Neuron (in vitro differentiated cells): ENCODE data around the gene MRAP2.

DNA sequence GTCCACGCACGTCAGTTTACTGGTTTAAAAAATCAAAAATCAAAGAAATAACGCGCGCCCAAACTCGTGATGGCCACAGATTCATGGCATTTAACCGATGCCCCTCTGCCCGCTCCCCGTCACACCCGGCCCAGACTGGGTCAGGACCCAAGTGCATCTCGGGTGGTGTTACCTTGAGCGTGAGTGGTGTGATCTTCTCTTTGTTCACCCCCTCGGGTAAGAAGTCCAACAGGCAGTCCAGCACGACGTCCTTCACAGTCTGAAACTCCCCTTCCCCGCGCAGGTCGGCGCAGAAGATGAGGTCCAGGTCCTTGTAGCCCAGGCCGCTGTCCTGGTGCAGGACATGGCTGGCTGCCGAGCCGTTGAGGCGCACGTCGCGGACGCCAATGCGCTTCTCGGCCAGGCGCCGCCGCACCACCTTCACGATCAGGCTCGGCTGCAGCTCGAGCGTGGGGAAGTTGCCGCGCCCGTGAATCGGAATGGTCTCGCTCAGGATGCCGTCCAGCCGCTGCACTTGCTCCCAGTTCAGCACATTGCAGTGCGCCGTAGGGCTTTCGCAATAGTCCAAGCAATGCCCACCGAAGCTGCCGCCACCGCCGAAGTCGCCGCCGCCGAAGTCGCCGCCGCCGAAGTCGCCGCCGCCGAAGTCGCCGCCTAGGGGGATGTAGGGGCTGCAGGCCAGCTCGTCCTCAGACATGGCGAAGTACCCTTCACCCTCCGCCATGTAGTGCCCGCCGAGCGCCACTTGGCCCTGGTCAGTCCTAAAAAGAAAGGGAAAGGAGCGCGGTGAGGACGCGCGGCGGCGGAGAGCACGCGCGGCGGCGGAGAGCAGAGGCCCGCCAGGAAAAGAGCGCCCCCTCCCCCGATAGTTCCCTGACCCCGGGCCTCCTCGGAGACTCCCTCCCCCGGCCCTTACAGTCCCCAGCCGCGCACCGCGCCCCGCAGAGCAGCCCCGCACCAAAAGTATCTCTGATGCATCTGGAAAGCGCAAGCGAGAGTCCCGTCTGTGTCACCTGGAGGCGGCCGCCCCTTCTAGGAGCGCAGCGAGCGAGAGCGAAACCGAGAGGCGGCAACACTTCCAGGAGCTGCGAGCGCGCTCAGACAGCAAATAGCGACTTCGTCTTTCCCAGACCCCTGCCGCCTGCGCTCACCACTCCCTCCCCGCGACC, 679 bp downstream of the TENT5A start:
- PRO-cap = bidirectional peak, plus-strand start at position 386 of the sequence, minus-strand start at position 388 of the sequence

- PRO-cap = no peak
These were observed 36.2 kb upstream of the TENT5A start for GRCh38 chr6:81788679-81788997.

DNA sequence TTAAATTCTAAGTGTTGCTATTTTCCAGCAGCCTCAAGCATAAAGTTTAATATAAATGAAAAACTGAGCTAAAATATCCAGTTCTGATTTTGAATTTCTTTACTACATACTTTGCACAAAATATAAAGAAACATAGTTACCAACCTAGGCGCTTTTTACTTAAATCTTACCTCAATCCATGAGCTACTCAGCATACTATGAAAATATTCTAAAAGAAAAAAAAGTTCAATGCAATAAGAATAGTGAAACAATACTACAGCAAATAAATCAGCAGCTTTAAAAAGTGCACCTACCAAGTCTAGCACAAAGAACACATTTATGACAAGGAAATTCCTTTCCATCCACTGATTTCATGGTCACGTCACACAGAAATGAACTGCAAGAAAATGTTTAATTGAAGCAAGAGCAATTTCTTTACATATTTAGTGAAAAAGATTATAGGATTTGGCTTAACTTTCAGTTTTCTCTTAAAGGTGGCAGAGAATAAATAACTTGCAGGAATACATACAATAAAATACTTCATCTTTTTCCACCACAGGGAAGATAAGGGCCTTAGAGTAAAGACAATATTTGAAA, 36.3 kb downstream of the IBTK start:
- PRO-cap = no peak

DNA sequence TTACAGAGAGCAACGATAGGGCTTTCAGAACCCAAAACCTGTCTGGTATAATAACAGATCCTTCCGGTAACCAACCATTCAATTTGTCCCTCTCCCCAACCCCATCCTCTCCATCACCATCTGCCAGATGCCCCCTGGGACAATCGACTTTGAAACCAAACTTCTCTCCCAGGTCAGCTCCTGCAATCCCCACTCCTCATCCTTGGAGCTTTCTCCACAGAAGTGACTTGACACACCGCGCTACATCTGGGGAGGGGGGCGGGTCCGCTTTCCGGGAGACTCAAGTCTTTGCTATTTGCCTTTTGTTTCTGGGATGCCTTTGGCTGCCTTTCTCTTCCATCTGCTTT, 852 bp upstream of the TPBG start:
- PRO-cap = no peak

DNA sequence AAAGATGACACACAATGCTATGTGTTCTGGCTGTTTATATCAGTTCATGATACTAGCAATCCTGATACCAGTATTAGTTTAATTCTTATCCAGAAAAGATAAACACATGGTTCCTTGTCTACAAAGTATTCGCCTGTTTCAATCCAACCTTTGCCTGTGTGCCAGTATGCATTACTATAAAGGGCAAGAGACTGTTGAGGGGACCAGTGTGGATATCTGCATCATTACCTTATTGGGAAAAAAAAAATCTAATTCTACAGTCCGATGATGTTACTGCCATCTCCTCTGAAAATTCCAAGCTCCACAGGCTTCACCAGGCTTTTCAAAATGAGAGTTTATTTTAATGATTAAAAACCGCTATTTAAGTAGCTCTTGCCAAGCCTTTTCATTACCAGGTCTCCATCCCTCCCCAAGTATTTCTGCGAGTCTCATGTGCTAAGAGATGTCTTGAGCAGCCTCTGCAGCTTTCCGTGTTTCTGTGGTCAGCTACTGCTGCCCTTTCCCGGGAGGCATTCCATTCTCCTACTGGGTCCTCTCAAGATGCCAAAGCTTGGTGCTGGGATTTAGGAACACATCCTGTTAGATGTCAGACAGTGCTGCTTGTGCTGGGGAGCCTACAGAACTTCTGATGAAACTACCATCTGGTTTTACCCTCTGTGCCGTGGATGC, 4.1 kb downstream of the RWDD2A start:
- PRO-cap = no peak

DNA sequence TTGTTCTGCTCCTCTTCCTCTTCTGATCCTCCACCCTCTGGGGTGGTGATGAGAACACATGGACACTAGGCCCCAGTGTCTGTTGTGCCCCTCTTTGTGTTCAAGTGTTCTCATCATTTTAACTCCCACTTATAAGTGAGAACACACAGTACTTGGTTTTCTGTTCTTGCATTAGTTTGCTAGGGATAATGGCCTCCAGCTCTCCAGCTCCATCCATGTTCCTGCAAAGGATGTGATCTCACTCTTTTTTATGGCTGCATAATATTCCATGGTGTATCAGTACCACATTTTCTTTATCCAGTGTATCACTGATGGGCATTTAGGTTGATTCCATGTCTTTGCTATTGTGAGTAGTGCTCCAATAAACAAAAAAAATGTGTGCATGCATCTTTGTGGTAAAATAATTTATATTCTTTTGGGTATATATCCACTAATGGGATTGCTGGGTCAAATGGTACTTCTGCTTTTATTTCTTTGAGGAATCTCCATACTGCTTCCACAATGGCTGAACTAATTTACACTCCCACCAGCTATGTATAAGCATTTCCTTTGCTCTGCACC, 67.5 kb downstream of the RWDD2A start:
- PRO-cap = no peak

- PRO-cap = no peak
These were observed 33.1 kb upstream of the ME1 start for GRCh38 chr6:83463869-83464362.

DNA sequence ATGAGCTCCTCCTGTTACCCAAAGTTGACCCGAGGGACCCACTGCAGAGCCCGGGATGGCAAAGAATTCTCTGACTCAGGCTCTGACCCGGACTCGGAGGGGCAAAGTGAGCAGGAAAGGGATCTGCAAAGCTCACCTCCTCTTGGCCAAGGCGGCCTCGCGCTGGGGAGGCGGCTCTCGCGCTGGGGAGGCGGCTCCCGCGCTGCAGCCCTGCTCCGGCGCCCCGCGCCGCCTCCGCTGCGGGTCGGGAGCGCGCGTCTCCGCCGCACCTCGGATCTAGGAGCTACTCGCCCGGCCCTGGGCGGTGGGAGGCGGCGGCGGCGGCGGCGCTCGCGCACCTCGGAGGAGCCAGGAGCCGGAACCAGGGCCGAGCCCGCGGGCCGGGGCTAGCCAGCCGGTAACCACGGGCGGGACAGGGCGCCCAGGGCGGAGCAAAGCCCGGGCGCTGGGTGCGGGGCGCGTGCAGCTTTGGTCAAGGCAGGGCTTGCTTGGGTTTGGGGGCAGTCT, at the start of gene MRAP2:
Gene MRAP2 (plus strand): TSS at position 286 of the 507 bp plus-strand sequence.
- PRO-cap = bidirectional peak, plus-strand start at position 286 of the sequence, minus-strand start at position 363 of the sequence

GRCh38 chr6:84051924-84052971, 18.7 kb downstream of the MRAP2 start:
- PRO-cap = bidirectional peak, plus-strand start at chr6:84052325, minus-strand start at chr6:84052300; bidirectional peak, plus-strand start at chr6:84052755, minus-strand start at chr6:84052697

- PRO-cap = no peak
These were observed 88.2 kb downstream of the CEP162 start for GRCh38 chr6:84139237-84139743.

DNA sequence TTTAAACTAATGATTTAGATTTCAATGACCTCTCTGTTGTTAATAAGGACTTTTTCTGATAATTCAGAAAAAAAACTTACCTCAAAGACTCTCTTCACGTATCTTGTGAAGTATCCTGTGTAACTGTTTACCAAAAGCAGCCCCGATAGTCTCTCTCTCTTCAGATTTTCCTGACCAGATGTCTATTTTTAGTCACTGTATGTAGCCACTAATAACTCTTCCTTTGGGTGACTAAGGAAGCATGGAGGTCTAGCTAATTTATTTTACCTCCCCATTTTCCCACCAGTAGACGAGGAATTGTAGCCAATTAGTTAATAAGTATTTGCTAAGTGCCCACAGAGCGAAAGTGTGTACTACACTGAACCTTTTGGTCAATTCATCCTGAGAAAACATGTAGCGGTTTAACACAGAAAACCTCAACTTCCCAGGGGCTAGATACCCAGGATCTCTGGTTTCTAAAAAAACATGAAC, 180.7 kb downstream of the TBX18 start:
- PRO-cap = no peak

DNA sequence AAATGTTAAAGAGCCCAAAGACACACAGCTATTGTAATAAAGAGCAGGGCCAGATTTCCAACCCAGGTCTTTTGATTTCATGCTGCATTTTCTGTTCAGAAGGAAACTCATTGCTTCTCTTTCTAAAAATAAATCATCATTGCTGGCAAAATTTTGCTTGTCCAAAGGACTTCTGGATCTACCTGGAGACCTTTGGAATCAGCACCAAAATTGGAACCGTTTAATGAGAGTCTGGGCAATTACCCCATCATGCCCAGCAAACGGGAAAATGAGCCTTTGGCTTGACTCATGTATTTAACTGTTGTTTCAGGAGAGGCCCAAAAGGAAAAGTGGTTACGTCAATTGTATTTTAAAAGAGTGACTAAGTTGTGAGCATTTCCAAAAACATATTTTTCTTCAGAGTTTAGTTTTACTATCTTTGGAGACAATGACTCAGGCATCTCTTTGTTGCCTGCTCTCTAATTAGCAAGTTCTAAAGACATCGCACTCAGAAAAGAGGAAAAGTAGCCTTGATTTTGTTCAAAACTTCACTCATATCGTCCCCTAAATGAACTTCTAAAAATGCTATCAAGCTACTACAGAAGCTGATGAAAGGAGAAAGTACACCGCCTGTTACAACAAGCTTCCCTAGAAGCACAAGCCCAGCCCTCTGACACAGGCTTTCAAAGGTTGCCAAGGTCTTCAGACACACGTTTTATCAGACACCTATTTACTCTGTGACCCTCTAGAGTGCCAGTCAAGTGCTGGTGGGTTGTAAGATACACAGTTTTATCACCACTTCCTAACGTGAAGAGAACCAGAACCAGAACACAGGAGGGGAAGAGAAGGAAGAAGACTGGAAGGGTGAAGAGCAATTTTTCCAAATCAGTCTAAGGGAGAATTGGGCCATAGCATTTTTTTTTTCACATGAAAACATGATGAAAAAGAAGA, 146.2 kb downstream of the TBX18 start:
- PRO-cap = no peak

DNA sequence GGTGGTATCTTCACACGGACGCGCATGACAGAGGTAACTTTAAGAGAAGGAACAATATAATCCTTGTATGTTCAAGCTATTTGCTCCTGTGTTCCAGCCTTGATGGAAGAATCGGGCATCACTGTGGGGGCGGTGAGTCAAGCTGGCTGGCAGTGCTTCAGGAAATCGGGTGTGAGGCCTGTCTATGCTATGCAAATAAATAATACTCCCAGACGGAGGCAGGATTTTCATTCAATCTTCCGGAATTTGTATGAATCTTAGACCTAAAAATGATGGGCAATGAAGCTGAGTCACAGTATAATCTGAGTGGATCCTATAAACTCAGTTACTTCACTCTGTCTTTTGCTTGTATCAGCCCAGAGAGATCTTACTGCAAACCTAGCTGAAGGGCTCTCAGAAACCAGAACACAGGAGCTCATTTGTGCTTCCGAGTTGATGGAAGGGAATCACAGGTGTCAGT, 45.2 kb upstream of the NT5E start:
- PRO-cap = no peak

DNA sequence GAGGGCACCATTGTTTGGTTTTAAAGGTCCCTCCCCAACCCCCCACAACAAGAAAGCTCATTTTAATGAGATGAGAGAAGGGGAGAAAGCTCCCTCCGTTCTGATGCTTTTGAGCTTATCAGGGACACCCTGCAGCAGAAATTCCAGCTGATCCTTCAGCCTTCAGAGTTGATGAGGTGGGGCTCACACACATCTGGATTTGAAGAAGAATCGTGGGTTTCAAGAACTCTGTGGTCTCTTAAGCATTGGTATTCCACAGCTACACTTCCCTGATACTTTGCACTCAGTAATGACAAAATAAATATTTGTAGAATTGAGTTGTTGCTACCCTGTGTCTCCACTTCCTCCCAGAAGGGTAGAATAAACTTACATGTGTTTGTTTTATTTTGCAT, 2.0 kb downstream of the NT5E start:
- PRO-cap = no peak

DNA sequence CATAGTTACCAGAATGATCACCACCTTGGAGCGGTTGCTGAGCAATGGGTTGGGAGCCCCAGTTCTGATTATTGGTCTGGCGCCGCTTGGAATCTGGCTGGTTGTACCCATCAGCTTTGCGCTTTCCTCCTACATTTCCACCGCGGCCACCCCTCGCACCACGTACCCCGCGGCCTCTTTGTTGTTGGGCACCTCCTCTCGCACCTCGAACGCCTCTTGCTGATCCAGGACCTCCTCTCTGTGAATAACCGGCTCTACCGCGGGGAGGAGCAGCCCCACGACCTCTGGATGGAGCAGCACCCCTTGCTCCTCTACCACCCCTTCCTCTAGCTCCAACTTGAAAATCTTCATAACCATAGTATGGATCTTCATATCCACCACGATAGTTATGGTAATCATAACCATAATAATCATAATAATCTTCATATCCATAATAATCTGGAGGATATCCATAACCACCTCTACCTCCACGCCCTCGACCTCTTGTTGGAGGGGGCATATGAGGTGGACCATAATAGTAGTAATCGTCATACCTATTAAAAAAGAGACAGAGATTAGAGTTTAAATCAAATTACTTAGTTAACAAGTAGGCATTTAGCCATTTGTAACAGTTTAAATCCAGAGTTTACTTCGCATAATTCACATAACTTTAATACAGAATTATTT, 21.3 kb upstream of the SNX14 start:
- PRO-cap = no peak

DNA sequence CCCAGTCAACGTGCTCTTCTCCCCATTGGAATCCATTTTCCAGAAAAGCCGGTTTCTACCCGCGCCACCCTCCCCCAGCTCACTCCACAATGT, 178 bp downstream of the SYNCRIP start:
- PRO-cap = no peak

GRCh38 chr6:85677710-85678812, 35.4 kb upstream of the SYNCRIP start:
- PRO-cap = bidirectional peak, plus-strand start at chr6:85678148, minus-strand start at chr6:85677867; unidirectional peak, minus-strand start at chr6:85678390; bidirectional peak, plus-strand start at chr6:85679016, minus-strand start at chr6:85678733

GRCh38 chr6:86057805-86058184, 415.1 kb upstream of the SYNCRIP start:
- PRO-cap = no peak

- PRO-cap = no peak
These were observed 40.1 kb upstream of the HTR1E start for GRCh38 chr6:86897253-86897523.

DNA sequence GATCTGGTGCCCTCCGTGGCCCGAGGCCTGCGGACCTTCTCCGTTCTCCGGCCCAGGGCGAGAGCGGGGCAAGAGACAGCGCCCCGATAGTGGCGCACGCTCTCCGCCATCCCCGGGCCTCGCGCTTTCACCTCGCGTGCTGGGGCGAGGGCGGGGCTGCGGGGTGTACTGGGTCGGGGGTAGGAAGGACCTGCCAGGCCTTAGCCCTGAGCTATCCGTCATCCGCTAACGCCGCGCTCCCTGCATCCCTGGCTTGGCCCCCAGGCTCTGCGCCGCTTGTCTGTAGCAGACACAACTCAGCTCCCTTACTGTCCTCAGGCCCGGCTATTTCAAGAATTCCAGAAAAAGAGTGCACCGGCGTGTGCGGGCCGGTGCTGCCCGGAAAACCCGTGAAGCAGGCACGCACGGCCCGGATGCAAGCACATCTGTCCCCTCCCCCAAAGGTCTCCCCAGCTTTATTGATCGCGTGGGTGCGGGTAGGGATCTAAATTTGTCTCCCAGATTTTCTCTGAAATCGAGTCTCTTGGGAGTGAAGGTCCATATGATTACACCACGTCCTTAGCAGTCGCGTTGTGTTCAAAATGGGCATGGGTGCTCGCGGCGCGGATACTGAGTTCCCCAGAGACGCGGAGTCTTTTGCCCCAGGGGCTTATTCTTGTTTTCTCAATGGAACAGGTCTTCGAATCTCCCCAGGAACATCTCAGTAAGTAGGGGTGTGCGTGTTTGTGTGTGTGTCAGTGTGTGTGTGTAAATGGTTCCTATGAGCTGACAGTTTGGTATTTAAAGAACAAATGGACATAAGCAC, 3.0 kb upstream of the ZNF292 start:
- PRO-cap = bidirectional peak, plus-strand start outside the sequence, minus-strand start at position 121 of the sequence; bidirectional peak, plus-strand start at position 558 of the sequence, minus-strand start at position 429 of the sequence